Vagina (tissue), 1 donor: ENCODE results near the gene C11orf24.

GRCh38 chr11:68141662-68142457 is 20.7 kb upstream of the CHKA start:
- PRO-cap = no peak
- RAMPAGE, long total RNA = no peak

- PRO-cap = no peak
- RAMPAGE, long total RNA = no peak
Observed at GRCh38 chr11:68164056-68164670, 43.0 kb upstream of the CHKA start.

DNA sequence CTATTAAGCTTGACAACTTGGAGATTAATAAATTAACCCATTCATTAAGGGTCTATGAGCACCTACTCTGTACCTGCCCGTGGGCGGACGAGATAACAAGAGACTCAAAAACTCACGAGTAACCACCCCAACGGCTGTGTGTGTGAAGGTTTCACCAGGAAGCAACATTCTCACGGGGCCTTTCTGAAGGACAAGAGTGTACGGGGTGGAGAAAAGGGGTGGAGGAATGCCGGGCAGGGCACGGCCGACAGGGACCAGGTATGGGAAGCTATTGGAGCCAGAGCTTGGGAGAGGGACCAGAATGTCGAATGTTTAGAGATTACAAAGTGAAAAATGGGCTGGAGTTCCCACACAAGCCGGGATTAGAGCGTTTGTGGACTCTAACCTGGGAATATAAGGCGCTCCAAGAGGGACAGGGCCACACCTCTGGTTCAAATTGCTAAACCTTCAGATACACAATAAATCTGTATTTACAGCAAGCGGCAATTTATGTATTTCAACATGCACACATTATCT is 1.5 kb downstream of the KMT5B start:
- PRO-cap = no peak
- RAMPAGE, long total RNA = no peak

- PRO-cap = no peak
- RAMPAGE, long total RNA = no peak
Observed at GRCh38 chr11:68215181-68215803, 2.2 kb upstream of the KMT5B start.

DNA sequence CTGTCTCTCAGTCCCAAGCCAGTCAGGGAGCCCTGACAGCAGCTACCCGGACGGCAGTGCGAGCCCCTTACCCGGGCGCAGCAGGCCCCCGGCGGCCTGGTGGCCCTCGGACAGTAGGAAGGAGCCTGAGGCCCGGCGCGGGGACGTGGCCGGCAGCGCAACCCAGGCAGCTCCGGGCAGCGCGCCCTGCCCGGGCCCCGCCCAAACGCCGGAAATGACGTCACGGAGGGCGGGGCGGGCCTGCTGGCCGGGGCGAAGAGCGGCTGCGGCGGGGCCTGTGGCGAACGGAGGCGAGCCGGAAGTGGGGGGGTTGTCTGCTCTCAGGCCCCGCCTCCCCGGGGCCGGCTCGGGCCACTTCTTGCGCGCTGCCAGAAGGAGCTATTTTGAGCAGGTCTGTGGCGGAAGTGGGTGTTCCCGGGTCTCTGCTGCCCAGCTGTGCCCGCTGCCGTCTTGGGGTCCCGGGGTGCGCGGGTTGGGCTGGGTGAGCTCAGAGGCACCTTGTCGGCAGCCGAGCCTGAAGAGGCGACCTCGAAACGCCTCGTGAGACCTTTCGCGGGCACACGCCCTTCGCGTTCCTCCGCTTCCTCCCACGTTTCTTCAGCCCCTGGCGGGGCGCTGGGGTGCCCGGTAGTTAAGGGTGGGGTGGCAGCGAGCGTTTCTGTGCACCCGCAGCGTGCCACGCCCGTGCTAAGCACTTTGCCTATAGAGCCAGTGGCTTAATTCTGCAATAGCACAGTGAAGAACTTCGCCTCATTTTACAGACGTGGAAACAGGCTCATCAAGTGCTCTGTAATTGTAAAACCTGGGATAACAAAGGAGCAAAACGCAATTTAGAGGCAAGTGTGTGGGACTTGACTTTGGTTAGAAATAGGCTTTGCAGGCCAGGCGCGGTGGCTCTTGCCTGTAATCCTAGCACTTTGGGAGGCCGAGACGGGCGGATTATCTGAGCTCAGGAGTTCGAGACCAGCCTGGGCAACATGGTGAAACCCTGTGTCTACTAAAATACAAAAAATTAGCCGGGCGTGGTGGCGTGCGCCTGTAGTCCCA is at the start of gene C11orf24:
Gene C11orf24, minus strand, starts transcription at position 188 of the 1,047 bp plus-strand sequence.
- PRO-cap = bidirectional peak, plus-strand start at position 323 of the sequence, minus-strand start at position 215 of the sequence
- RAMPAGE, long total RNA = start-site peak on the minus strand centred at position 173 of the sequence, 39 bp wide, 184 reads

DNA sequence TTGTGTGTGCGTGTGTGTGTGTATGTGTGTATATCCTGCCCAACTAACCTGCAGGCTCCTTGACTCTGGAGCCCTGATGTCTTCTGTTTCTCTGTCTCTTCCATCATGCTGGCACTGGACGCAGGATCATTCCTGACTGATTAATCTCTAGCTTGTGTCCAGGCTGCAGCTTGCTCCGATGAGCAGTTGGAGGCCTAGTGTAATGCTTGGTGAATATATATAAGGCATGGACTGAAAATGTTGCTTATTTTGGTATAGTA is 25.6 kb downstream of the LRP5 start:
- PRO-cap = no peak
- RAMPAGE, long total RNA = no peak

DNA sequence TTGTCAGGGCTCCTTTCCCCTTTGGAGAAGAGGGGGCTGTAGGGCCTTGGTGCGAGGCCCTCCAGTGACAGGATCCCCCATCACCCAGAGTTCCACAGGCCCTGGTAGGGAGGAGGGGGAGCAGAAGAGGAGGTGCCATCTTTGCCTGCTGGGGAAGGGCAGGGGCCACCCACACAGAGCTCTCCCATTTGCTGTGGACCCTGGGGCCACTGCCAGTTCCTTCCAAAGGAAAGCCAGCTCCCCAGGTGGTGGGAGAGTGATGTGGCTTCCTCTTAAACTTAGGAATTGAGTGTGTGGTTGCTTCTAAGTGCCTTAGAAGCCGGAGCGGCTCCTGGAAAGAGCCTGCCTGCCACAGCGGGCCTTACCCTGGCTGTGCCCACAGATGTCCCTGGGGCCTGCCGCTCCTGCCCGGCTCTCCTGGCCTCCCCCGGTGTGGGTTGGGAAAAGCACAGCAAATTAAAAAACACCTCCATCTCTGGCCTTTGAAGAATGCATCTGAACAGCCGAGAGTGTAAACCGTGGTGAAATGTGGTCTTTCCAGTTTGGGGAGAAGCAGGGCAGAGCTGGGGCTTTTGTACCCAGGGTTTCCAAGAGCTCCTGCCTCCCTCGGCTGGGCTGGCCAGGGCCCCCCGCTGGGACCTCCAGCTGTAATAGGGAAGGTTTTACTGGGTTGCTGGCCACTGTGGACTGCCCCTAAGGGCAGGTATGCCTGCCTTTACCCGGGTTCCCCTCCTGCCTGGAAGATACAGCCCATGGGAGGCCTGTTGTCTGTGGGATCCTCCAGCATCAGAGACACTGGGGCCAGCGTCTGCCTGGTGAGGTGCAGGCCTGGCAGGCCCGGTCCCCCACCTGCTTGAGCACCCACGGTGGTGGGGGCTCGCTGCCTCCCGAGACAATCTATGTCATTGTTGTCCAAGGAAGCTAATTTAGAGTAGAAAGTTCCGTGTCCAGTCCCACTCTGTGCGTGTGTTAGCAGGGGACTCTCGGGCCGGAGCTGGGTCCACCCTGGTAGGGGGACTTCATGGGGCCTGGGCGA is 30.2 kb downstream of the LRP5 start:
- PRO-cap = no peak
- RAMPAGE, long total RNA = no peak

- PRO-cap = bidirectional peak, plus-strand start at chr11:68373769, minus-strand start at chr11:68373608
- RAMPAGE, long total RNA = no peak
Observed at GRCh38 chr11:68373506-68374086, 61.2 kb downstream of the LRP5 start.

- PRO-cap = no peak
- RAMPAGE, long total RNA = no peak
Observed at GRCh38 chr11:68403356-68403827, 57.2 kb upstream of the PPP6R3 start.

DNA sequence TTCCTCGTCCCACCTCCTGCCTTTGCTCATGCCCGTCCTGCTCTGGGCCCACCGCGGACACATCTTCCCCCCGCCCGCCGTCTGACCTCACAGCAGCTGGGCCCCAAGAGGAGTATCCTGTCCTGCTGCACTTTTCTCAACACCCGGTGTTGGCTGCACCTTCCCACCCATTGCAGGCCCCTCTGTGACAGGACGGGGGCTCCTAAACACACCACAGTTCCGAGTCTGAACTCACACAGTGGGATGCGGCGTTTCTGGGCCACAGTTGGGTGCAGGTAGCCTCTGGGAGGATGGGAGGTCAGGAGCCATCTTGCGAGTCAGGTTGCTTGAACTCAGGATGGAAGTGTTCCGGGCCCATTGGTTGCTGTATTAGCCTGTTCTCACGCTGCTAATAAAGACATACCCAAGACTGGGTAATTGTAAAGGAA is 12.9 kb upstream of the PPP6R3 start:
- PRO-cap = no peak
- RAMPAGE, long total RNA = no peak

DNA sequence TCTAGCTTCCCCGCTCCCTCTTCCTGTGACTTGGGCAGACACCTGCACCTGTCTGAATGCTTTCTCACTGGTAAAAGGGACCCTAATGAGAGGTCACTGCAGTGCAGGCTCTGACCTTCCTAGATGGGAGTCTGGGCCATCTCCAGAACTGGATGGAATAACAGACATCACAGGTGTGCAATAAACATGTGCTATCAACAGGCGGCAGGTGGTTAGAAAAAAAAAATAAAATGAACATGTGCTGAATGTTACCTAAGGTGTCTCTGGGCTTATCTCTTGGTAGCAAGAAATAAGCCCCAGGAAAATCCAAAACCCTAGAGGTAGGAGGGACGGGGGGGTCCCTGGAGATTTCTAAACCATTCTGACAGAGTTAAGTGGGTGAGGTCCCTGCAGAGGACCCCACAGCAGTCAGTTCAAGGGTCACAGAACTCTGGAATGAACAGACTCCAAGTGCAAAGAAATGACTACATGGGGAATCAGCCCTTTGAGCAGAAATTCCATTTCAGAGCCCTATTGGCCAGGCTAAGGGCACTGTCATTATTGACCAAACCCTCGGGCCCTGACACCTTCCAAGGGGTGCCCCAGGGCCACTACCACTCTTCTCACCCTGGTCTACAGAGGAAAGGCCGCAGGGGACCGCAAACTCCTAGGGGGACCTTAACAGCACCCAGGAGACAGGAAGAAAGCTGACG is 30.0 kb downstream of the CPT1A start:
- PRO-cap = no peak
- RAMPAGE, long total RNA = no peak

GRCh38 chr11:68818070-68818668 is 23.5 kb downstream of the CPT1A start:
- PRO-cap = no peak
- RAMPAGE, long total RNA = no peak

DNA sequence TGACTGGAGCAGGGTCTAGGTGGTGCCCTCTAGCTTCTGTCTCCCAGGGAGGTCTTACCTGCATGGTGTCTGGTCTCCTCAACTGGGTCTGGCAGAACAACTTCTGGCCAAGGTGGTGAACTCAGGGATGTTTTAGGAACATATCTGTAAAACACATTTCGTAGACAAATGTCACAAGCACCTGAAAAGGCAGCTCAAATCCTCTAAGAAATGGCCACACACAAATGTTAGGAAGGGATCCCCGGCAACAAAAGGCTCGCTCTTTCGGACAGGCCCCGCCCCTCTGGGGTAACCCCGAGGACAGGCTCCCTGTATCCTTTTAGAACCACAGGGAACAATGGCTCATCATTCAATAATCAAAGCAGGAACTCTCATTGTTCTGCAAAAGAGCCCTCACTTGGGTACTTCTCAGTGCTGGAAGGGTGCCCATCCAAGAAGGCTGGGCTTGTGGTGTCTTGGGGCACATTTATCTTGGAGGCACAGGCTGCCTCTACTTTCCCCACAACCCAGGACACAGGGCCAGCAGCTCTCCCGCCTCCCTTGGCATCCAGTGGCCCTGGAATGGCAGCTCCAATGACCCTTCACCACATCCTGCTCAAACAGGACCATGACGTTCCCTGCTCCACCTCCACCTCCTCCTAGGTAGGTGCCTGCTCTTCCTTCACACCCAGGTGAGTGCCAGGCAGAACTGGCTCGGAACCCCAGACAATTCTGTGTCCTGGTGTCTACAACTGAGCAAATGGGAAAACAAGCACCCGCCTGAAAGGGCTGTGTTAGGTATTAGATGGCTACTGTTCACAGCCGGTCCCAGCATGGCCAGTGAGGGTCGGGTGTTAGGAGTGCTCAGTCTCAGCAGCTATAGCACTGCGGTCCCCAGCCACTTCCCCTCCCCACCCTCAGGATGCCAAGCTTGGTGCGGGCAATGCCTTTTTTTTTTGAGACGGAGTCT is 5.5 kb downstream of the MRPL21 start:
- PRO-cap = no peak
- RAMPAGE, long total RNA = no peak

DNA sequence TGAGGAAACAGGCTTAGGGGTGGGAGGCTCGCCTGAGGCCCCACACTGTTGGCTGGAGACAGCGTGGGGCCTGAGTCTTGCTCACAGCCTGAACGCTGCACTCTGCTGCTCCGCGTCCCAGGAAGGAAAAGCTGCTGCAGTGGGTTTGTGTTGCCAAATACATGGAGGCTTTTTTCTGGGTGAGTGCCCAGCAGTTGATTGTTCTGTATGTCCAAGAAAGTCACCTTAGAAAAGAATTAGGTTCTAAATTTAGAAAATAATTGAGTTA is 24.9 kb downstream of the IGHMBP2 start:
- PRO-cap = no peak
- RAMPAGE, long total RNA = no peak

GRCh38 chr11:68974190-68974583 is 6.6 kb downstream of the MRGPRD start:
- PRO-cap = no peak
- RAMPAGE, long total RNA = no peak

GRCh38 chr11:69018625-69019348 is 5.7 kb upstream of the MRGPRF start:
- PRO-cap = bidirectional peak, plus-strand start at chr11:69019098, minus-strand start at chr11:69019015; unidirectional peak, minus-strand start at chr11:69019174
- RAMPAGE, long total RNA = no peak

DNA sequence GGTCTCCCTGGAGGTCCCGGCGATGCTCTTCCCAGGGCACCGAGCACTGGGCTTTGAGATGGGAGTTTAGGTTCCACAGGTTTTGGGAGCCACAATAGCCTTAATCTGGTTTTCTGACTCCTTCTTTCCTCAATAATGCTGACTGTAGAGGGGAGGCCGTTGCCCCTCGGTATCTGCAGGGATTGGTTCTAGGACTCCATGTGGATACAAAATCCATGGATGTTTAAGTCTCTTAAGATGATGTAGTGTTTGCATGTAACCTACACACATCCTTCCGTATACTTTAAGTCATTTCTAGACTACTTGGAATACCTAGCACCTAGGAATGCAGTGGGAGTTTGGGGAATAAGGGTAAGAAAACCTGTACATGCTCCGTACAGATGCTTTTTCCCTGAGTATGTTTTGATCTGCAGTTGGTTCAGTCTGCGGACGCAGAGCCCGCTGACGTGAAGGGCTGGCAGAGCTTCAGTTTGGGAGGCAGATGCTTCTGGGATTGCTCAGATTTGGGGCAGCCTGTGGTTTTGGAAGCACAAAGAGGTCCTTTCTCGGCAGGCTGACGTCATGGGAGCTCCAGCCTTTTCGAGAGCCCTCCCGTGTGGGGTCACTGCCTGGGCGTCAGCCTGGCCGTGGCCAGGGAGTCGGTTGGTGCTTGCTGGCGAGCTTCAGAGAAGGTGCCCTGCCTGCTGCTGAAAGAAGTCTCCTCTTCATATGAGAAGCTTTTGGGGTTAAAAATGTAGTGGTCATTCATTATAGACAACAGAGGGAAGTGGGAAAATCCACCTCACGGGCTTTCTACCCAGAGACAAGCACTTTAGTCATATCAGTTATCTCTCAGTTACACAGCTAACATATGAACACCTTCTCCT is 26.6 kb downstream of the TPCN2 start:
- PRO-cap = bidirectional peak, plus-strand start at position 618 of the sequence, minus-strand start at position 399 of the sequence
- RAMPAGE, long total RNA = start-site peak on the plus strand centred at position 550 of the sequence, 147 bp wide, 5 reads

DNA sequence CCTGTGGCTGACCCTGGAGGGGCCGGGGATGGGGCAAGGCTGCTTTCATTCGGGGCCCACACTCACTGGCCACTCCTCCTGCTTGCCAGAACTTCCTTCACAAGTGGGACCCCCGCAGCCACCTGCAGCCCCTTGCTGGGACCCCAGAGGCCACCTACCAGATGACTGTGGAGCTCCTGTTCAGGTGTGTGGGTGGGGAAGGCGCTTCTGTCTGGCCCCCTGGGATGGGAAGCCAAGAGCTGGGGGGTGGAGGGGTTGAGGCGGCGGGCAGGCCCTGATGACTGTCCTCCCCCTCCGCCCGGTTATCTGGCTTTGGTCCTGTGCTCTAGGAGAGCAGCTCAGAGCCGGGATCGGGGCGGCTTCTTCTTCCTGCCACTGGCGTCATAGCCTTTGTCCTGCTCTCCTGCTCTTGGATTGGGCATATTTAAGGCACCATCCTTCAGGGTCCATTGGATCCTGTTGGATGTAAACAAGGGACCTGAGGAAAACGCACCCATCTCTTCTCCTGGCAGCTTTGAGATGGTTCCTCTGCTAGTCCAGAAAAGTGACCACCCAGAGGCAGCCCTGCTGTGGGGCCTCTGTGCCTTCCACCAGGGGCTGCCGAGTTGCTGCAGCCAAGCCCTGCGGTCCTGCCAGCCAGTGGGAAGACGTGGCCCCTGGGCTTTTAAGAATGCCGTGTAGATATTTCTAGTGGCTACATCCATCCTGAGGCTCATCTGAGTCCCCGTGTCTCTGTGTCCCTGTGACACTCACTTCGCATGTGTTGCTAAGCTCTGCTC is 38.5 kb downstream of the TPCN2 start:
- PRO-cap = bidirectional peak, plus-strand start at position 330 of the sequence, minus-strand start at position 304 of the sequence
- RAMPAGE, long total RNA = no peak

DNA sequence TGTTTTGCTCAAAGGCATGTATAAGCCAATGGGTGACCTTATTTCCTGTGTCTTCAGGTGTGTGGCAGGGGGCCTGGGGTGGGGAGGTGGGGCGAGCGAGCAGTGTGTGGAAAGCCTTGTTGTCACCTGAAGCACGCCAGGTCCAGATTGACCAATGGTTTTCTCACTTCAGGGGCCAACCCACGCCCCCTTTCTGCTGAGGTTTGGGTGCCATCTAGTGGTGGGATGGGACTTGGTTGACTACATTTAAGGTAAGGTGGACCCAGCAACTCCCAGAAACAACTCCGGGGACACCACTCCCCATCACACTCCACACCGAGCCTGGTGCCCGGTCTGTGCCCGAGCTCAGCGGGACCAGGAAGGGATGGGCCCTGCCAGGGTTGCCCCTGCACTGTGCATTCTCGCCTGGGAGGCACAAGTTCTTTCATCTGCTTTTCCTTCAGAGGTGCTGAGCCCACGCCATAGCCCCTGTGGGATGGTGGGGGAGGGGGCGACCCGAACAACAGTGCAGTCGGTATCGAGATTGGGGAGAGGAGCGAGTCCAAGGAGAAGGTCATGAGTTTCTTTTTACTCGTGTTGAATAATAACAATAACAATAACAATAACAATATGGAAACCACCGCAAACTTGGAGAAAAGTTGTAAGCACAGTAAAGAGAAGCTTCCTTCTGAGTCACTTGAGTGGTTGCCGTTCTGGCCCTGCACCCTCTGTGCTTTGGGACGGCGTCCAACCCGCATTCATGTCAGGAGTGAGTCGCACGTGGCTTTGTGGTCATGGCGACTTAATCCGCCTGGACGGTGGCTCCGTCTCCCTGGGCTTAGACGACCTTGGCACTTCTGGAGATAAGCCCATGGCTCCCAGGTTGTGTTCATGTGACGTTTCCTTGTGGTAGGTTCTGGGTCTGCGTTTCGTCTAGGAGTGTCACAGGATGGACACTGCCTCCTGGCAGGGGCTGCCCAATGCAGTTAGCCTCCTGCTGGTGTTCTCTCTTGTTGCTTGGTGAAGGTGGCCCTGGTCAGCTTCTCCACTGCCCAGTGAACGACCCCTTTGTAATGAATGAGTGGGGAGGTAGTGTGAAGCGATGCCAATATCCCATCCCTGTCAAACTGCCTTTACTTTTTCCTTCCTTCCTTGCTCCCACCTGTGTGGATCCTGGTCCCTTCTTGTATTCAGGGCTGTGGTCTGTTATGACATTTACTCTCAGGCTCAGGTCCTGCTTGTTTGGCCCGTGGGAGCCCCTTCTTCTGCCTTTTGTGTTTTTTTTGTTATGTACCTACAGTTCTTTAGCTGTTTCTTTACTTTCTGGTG is 40.4 kb downstream of the TPCN2 start:
- PRO-cap = no peak
- RAMPAGE, long total RNA = no peak

DNA sequence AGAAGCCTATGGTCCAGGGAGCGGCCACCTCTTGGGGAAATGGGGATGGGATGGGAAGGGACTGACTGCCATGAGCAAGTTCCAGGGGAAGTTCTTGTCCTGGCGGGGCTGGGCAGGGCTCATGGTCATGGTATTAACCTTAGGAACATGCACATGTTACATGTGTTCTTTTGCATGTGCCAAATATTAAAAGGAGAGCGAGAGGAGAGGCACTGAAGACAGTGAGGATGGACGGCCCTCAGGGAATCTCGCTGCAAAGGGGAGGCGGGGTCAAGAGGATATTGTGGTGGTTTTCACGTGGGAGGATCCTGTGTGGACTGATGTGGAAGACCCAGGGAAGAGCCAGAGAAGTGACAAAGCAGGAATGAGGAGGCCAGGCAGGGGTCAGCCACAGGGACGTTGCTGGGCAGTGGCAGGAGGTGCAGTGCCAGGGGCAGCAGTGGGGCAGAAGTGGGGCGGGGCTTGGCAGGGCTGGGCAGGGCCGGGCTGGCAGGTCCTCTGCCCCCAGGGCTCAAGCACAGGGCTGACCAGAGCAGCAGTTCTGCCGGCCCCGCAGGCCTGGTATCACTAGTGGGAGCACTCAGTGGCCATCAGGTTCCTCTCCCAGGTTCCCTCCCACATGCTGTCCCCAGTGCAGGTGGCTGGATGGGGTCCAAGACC is 45.1 kb downstream of the TPCN2 start:
- PRO-cap = no peak
- RAMPAGE, long total RNA = no peak